Esophagus squamous epithelium (tissue), 4 donors: ENCODE data around the genes FMO4 and METTL13.

DNA sequence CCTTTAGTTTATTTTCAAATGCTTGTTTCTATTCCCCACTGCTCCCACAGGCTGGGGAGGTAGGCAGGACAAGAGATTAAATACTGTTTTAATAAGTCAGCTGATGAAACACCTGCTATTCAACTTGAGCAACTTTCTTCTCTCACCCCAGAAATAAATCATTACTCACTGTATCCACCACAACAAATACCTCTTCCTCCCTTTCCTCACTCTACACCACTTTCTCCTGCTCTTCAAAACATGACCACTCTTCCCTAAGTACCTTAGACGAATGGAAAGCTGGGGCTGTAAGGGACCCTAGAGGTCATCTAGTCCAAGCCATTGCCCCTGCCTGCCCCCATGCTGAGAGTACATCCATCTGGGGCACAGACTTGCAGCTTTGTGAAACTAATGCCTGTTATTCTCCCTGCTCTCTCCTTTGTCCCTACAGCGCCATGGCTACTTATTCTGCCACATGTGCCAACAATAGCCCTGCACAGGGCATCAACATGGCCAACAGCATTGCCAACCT is 71.7 kb downstream of the PRRX1 start:
- PRO-cap: no peak
- RAMPAGE, long total RNA, 4 experiments: no peak in any of the 4 experiments

DNA sequence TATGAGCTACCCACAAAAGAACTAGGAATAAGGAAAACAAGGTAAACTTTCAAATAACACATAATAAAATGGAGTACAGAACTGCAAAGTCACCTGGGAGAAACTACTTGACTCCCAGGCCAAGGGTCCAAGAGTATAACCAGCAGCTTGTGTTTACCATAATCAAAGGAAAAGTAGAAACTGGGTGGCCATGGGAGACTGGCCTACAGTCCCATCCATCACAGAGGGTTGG is 227 bp upstream of the FMO3 start:
- PRO-cap: no peak
- RAMPAGE, long total RNA, 4 experiments: no peak in any of the 4 experiments

DNA sequence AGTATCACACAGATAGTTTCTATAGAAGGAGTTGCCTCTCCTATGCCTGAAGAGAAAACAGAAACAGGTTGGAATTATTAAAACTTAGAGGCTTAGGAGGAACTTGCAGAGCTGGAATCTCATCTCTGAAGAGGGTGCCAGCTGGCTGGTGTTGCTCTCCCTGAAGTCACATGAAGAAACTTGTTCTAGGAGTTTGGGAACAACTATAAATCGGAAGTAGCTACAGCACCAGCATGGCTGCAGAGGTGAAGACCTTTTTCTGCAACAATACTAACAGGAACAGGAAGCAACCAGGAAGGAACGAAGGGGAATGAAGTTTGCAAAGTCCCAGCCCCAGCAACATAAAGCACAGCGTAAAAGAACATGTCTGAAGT is 35.8 kb downstream of the FMO3 start:
- PRO-cap: no peak
- RAMPAGE, long total RNA, 4 experiments: no peak in any of the 4 experiments

DNA sequence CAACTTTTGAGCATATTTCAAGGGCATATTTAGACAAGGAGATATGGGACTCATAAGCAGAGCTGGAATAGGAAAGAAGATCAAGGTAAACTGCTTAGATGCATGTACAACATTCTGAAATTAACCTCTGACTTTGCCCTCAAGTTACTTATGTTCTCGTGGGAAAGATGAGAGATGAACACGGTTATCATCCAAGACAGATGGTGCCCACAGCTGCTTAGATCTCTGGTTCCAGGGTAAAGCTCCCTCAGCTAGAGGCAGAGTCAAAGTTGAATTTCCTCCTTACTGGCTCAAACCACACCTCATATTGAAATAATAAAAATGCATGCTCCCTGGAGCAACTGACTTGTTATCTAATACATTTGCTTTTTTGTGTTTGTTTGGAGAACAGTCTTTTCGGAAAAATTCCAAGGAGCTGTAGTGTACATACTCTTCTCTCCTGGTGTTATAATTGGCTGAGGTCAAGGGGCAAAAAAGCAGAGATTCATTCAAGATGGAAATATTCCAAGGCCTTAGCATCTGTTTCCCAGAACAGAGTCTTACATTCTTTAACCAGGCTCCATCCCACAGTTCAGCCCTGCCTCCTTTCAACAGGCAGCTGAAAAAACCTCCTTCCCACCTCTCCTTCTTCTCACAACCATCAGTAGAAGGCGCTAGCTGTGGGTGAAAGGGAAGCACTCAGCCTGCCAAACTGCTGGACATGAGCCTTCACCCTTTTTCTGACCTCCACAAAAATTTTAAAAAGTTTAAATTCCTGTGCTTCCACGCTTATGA is 43.6 kb upstream of the FMO2 start:
- PRO-cap: no peak
- RAMPAGE, long total RNA, 4 experiments: no peak in any of the 4 experiments

GRCh38 chr1:171160037-171160928 is 24.8 kb upstream of the FMO2 start:
- PRO-cap: no peak
- RAMPAGE, long total RNA, 4 experiments: no peak in any of the 4 experiments

DNA sequence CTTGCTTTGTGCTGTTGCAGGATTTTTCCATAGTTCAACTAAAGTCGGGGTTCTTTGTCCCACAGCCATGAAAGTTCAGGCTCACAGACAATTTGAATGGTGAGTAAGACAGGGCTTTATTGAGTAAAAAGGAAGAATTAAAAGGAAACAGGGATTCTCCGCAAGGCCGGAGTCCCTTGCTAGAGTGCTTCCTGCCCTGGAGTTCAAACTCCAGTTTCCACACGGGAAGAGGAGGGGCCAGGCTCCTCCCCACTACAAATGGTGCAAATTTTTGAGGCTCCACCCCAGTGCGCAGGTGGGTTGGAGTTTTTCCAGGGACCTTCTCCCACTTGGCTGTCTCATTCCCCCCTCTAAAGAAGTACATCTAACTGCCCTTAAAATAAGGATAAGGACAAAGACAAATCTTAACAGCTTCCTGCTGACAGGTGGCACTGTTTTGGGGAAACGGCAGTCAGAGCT is 28.8 kb downstream of the FMO2 start:
- PRO-cap: no peak
- RAMPAGE, long total RNA, 4 experiments: no peak in any of the 4 experiments

- PRO-cap: no peak
- RAMPAGE, long total RNA, 4 experiments: no peak in any of the 4 experiments
These were observed 28.6 kb upstream of the FMO1 start for GRCh38 chr1:171219332-171220534.

DNA sequence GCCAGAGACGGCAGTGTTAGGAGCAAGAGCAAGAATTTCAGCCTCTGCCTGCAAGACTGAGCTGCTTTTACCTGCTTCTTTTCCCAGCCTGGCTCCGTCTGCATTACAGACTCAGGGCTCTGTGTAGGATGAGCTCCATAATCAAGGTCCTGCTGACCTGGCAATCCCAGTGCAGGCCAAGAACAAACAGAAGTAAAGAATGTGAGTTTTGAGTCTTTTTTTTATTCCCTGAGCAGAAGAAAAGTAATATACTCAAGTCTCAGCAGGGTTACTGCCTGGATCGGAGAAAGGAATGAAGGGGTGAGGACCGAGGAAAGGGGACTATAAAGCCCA is 10.2 kb downstream of the FMO1 start:
- PRO-cap: no peak
- RAMPAGE, long total RNA, 4 experiments: no peak in any of the 4 experiments

DNA sequence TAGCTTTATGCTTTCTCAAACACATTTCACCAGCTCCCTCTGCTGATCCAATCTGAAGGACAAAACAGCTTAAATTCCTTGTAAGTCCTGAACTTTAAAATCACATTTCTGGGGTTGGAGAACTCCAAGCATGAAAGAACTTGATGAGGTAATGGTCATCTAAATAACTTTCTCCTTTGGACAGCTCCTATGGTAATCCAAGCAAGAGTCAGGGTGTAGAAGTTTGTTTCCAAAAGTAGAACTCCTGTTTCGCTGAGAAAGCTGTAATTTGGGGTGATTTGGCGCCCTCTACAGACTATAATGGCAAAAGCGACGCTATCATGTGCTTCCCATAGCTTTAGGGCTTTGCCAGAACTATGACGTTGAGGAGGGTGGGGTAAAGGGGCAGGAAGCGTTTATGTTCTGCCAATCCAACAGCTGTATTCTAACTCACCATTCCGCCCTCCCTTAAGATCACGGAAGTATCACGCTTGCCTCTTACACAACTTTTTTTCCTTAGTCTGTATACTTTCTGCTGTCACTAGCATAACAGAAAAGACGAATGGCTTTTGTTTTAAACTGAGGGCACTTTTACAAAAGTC is at the start of gene FMO4:
Gene FMO4, plus strand, starts transcription at position 480 of the 581 bp plus-strand sequence.
- PRO-cap: bidirectional peak, plus-strand start at position 487 of the sequence, minus-strand start at position 302 of the sequence
- RAMPAGE, long total RNA, 4 experiments: start-site peak on the plus strand in 2 of 4 experiments, centred at positions 478 to 490 of the sequence, 18 to 23 reads per replicate

DNA sequence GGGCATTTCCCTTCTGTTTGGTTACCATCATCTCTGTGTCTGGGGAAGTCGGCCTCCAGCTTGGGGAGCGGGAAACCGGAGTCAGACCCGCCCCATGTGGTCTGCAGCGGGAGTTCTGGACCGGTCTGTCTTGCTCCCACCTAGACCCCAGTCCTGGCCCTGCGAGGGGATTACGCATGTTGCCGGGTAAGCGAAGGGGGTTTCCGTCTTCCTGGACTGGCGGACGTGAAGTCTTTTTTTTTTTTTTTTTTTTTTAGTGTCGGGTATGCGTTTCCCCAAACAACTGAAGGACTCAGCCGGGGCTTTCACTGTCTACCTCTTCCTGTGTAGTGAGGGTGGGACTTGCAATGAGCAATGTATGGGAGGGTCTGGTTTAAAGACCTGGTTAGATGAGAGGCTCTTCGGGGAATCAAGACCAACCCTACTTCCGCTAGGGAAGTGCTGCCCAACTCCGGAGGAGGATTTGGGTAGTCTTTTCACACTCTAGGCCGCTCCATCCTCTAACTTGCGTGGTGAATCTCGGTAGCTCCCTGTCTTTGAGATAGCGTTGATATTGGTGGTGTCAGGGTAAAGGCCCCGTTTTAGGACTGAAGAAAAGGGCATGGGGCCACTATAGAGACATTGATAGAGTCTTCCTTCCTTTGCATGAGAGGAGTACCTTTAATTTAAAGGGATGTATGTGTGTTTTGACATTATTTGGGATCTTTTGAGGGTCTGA is 704 bp downstream of the PRRC2C start:
- PRO-cap: bidirectional peak, plus-strand start at position 388 of the sequence, minus-strand start at position 331 of the sequence; bidirectional peak, plus-strand start at position 427 of the sequence, minus-strand start at position 443 of the sequence
- RAMPAGE, long total RNA, 4 experiments: no peak in any of the 4 experiments

- PRO-cap: no peak
- RAMPAGE, long total RNA, 4 experiments: no peak in any of the 4 experiments
These were observed 36.5 kb downstream of the PRRC2C start for GRCh38 chr1:171521920-171522229.

- PRO-cap: no peak
- RAMPAGE, long total RNA, 4 experiments: no peak in any of the 4 experiments
These were observed 61.3 kb upstream of the MYOCOS start for GRCh38 chr1:171560711-171561188.

DNA sequence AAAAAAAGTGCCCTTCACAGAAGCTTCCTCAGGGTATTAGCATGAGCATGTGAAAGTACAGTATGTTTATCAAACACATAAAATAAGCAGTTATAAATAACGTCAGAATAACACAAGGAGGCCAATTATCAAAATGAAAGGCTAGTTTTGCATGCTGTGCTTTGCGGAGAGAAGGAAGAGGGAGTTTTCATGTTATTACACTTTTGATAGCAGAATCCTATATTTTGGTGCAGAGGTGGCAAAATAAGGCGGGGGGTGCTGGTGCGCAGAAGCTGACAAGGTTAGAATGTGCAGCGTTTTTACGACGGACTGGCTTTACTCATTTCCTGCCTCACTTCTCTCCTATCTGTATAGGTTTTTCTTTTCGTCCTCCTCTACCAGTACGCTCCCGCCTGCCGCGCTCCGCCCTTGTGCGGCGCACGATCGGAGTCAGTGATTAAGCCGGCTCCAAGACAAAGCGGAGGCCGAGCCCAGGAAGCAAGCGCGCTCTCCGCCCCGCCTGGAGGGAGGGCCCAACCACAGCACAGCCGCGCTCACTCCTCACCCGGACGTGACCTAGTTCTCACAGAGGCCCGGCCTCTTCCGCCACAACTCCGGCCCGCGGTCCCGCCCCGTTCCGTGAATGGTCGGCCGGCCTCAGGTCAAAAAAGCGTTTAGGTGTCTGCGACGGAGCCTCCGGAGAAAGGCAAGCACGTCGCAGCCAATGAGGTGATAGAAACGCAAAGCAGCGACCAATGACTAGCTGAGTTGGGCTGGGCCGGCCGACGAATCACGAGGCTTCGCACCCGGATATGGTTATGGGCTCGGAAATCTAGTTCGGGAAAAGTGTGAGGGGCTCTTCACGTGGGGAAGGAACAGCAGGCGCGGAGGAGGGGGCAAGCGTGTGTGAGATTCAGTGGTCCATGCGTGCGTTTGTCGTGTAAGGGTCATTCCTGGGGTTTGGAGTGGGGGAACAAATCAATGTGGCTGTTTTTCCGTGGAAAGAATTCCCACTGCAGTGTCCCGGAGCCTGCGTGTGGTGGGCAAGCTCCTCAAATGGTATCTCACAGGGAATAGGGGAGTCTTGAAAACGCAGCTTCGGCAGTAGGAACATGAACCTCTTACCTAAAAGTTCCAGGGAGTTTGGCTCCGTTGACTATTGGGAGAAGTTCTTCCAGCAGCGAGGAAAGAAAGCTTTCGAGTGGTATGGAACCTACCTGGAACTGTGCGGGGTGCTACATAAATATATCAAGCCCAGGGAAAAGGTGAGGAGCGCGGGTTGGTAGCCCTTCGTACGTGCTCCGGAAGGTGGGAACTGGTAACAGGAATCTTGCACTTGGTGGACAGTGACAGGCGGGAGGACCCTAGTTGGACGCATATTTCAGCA is at the start of gene METTL13:
Gene METTL13, plus strand, starts transcription at position 784 of the 1,366 bp plus-strand sequence.
- PRO-cap: bidirectional peak, plus-strand start at position 819 of the sequence, minus-strand start at position 431 of the sequence
- RAMPAGE, long total RNA, 4 experiments: start-site peak on the plus strand in 1 of 4 experiments, centred at position 831 of the sequence, 18 reads per replicate

DNA sequence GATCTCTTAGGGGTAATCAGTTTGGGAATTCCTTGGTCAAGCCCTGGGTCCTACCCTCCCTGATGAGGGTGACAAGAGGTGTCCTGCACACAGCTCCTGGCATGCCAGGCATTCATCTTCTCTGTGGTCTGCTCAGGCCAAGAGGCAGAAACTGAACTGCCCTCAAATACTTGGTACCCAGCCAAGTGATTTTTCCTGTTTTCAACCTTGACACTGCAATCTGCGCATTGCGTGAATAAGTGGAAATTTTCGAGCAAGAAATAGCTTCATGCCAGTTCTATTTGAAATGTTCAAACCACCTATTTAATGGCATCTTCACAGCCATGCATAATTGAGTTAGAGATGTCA is 26.9 kb downstream of the DNM3 start:
- PRO-cap: no peak
- RAMPAGE, long total RNA, 4 experiments: no peak in any of the 4 experiments

DNA sequence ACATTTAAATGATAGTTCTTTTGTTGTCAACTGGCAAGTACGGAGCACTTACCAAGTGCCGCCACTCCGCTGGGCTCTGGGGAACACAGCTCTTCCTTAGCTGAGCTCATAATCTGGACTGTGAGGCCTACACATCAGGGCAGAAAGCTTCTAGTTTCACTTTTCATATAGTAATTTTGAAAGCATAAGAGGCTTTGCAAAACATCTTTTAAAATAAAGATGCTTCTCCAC is 239.6 kb upstream of the C1orf105 start:
- PRO-cap: bidirectional peak, plus-strand start at position 111 of the sequence, minus-strand start at position 78 of the sequence
- RAMPAGE, long total RNA, 4 experiments: no peak in any of the 4 experiments

GRCh38 chr1:172286656-172287107 is 133.8 kb upstream of the C1orf105 start:
- PRO-cap: no peak
- RAMPAGE, long total RNA, 4 experiments: no peak in any of the 4 experiments

DNA sequence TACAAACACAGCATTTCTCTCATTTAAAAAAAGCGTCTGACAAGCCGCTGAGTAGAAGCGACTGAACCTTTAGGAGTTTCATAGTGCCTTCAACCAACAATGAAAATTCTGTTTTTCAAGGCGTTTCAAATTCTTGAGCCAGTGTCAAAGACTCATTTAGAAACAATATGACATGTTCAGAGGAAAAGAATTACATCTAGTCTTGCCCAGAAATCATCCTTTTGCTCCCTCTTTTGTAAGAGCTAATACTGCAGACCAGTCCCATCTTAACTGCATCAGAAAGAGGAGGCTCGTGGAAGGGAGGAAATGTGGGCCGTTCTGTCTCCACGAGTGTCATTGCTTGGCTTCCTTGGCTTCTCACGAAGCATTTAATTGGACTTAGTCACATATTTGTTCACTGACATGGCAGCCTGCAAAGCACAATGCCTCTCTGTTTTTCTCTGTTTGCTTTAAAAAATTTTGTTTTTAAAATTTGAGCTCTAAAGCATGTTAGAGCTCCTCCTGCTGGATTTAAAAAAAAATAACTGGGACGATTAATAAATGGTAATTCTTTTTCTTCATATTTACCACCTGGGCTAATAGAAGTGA is 21.2 kb upstream of the C1orf105 start:
- PRO-cap: unidirectional peak, minus-strand start at position 272 of the sequence; unidirectional peak, minus-strand start at position 335 of the sequence
- RAMPAGE, long total RNA, 4 experiments: no peak in any of the 4 experiments

DNA sequence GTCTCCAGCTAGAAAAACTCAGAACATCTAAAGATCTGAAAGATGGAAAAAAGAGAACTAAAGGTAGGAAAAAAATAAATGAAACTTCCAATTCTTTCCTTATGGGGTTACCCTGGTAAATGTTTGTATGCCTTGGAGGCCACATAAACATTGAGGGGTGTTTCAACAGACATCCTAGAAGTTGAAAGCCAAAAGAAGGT is 259 bp downstream of the C1orf105 start:
- PRO-cap: no peak
- RAMPAGE, long total RNA, 4 experiments: no peak in any of the 4 experiments

GRCh38 chr1:173410042-173410729 is 66.9 kb upstream of the PRDX6 start:
- PRO-cap: no peak
- RAMPAGE, long total RNA, 4 experiments: no peak in any of the 4 experiments

- PRO-cap: no peak
- RAMPAGE, long total RNA, 4 experiments: no peak in any of the 4 experiments
These were observed 63.7 kb upstream of the PRDX6 start for GRCh38 chr1:173413135-173414151.